ENCODE data around the gene FAR1.

DNA sequence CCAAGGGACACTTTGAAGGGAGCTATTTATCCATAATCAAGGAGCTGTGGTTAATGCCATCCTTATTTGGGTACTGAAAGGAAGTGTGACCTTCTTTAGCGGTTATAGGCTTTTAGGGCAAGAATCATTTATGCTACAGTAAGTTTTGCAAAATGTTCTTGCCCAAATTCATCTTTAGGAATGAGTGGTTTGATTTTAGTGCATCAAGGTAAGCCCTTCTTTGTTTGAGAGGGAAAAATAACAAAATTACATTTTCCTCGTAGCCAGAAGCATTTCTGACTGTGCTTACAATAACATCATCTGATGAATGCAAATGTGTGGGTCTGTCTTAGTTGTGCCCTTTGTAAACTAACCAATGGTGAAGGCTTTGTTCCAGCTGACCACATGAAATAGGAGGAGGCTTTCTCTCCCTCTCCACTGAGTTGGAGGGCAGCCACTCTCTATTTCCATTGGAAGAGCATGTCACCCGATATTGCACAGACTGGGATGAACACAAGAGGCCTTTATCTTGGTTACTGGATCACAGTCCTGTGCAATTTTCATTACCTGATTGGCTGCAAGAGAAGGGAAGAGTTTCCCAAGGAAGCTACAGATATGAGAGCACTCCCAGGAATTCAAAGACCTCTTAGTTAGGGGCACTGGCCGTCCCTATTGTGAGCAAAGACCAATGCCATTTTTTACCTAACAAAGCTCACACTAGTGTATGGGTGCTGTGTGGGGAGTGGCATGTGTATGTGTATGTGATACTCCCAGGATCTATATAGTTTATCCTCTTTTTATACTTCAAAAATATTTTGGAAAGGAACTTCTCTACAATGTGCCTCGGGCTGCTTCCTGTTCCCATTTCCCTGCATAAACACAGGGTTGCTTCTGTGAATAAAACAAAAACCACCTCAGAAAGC, 126.2 kb downstream of the RASSF10 start:
- RRBS = no CpG with 5 or more reads among the region's 5 CpGs

- RRBS = no CpG with 5 or more reads among the region's 7 CpGs
Measured at GRCh38 chr11:13140349-13141031, 131.4 kb downstream of the RASSF10 start.

GRCh38 chr11:13278415-13279005, 920 bp downstream of the BMAL1 start:
- RRBS = 2% methylated on average over 6 of the region's 57 CpGs

DNA sequence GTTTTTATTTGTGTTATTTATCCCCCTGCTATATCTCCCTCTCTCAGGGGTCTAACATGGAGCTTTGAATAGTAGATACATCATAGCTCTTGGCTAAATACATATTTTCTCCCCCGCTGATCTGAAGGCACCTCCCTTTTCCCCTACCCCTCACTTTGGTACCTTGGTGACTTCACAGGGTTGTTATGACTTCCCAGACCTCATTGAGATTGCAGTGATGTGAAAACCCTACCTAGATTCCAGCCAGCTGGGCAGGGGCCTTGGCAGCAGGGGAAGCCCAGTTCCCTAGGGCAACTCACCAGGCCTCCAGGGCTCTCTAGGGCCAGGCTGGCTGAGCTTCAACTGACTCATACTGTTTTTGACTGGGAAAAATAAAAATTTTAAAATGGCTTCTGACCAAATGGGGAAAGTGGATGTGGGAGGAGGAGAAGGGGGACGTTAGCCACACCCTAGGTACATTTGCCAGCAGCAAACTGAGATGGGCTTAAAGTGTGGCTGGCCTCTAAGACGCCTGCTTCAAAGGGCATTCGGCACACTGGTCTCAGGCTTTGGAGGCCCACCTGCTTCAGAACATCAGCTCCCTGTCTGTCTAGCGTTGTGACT, 38.9 kb downstream of the BMAL1 start:
- RRBS = no CpG with 5 or more reads among the region's 5 CpGs

- RRBS = no CpG with 5 or more reads among the region's 7 CpGs
Measured at GRCh38 chr11:13354290-13354857, 76.8 kb downstream of the BMAL1 start.

DNA sequence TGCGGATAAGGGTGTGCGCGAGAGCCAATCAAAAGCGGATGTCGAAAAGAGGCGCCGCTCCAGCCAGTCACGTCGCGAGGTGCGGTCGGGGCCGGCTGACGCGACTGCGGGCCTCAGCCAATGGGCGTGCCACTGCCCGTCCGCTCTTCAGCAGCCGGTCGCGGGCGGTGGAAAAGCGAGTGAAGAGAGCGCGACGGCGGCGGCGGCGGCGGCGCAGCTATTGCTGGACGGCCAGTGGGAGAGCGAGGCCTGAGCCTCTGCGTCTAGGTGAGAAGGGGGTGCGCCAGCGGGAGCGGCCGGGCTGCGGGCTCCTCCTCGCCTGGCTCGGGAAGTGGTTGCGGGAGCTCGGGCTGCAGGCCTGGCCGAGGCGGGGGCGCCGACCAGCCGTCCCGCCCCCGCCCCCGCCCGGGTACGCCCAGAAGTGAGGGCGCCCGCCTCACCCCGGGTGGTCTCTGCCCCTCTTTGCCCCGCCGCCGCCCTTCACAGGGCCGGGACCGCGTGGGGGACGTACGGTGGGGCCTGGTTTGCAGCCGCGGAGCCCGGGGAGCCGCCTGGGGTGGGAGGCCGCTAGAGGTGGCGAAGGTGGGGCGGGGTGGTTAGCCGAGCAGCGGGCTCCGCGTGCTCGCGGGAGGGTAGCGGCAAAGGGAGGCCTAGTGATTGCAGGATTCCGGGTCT, at the start of gene FAR1:
FAR1 (plus strand) TSS at position 129 of the 675 bp plus-strand sequence.
- RRBS = 1% methylated on average over 21 of the region's 81 CpGs

DNA sequence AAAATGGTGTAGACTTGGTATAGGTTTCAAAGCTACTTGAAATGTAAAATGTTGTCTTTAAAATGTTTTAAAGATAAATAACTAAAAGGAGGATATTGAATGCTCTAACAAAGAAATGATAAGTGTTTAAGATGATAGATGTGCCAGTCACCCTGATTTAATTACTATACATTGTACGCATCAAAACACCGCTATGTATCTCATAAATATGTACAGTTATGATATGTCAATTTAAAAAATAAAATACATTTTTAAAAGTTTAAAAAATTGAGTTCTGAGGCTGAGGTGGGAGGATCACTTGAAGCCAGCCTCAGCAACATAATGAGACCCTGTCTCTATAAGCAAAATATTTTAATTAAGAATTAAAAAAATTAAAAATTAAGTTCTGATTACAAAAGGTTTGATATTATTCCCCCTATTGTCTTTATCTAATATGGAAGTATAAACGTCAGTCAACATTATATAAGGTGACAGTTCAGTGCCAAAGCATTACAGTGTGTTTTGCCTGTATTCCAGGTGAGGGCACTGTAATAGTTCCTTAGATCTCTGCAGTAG, 32.8 kb downstream of the FAR1 start:
- RRBS = no CpG with 5 or more reads among the region's 3 CpGs

DNA sequence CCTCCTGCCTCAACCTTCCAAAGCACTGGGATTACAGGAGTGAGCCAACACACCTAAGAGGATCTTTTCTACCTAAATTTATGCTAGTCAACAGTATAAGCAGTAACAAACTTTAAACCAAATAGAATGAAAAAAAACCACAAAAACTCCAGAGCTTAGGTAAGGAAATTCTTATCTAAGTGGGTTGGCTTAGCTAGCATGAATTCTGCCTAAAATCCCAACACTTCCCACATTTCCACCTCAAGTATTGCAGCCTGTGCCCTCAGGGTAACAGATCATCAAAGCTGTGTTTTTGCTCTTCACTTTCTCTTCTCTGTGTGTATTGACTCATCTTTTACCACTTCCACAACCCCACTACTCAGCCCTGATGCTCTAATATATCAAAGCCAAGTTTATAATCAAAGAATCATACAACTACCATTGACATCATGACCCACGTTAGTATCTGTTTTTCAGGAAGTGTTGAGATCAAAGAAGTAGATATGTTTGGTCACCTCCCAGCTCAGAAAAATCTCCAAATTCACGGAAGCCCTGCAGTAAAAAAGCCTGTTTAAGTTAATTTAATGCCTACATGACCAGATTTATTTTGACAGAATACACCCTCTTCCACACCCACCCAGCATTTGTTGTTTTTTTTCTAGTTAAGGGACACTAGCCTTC, 93.5 kb upstream of the SPON1 start:
- RRBS = no CpG with 5 or more reads among the region's 2 CpGs

DNA sequence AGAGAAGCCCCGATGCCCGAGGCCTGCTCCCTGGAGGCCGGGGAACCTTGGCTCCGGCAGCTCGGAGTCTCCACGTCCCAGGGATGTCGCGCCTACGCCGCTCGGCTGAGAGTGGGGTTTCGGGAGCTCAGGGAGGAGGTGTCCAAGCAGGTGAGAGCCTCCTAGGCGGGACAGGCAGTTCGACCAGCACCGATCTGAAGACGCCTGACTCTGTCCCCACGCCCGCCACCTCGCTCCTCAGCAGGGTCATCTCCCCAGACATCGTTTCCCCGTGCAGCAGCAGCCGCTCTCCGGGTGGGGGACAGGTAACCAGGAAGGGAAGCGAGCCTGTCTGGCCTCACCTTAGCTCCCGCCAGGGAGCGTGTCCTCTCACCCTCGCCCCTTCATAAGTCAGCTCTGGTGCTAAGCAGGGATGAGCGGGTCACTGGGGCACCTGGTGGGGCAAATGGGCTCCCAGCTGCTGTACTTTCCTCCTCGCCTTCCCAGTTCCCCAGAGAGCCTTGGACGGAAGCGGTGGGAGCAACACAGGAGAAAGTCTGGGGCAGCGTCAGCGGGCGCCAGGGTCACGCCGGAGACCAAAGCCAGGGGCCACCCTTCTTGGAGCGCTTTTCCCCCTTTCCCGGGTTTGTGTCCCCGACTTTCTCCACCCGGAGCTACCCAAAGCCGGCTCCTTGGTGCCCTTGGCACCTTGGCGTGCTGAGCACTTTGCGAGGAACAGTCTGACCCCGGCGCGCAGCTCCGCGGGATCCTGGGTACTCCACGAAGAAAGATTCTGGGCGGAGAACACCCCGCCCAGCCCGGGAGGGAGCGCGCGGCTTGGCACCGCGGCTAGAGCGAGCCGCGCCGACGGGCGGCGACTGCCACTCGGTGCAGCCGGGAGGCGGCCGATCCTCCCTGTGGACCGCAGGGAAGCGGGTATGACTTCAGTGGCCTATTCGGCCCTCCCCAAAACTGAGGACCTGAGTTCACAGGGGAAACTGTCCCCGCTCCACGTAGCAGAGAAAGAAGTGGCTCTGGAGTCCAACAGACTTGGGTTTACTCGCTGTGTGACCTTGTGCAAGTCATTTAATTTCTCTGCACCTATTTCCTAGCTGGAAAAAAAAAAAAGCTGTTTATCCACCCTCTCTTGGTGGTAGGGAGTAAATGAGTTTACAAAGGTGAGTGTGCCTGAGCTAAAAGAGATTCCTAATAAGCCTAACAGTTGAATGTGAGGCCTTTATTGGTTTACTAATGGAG, 1.8 kb downstream of the SPON1 start:
- RRBS = 1% methylated on average over 27 of the region's 74 CpGs

GRCh38 chr11:14336762-14337764, 21.9 kb downstream of the RRAS2 start:
- RRBS = no CpG with 5 or more reads among the region's 5 CpGs

- RRBS = no CpG with 5 or more reads among the region's 4 CpGs
Measured at GRCh38 chr11:14341892-14342511, 17.0 kb downstream of the RRAS2 start.

GRCh38 chr11:14357610-14358747, 1.0 kb downstream of the RRAS2 start:
- RRBS = 1% methylated on average over 21 of the region's 80 CpGs

GRCh38 chr11:14362462-14362947, 3.5 kb upstream of the RRAS2 start:
- RRBS = no CpG with 5 or more reads among the region's 2 CpGs

- RRBS = no CpG with 5 or more reads among the region's 5 CpGs
Measured at GRCh38 chr11:14484987-14485502, 14.6 kb downstream of the COPB1 start.

DNA sequence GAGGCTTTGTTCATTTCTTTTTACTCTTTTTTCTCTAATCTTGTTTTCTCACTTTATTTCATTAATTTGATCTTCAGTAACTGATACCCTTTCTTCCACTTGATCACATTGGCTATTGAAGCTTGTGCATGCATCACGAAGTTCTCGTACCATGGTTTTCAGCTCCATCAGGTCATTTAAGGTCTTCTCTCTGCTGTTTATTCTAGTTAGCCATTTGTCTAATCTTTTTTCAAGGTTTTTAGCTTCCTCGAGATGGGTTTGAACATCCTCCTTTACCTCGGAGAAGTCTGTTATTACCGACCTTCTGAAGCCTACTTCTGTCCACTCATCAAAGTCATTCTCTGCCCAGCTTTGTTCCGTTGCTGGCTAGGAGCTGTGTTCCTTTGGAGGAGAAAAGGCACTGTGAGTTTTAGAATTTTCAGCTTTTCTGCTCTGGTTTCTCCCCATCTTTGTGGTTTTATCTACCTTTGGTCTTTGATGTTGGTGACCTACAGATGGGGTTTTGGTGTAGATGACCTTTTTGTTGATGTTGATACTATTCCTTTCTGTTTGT, 44.1 kb upstream of the PDE3B start:
- RRBS = no CpG with 5 or more reads among the region's 6 CpGs

DNA sequence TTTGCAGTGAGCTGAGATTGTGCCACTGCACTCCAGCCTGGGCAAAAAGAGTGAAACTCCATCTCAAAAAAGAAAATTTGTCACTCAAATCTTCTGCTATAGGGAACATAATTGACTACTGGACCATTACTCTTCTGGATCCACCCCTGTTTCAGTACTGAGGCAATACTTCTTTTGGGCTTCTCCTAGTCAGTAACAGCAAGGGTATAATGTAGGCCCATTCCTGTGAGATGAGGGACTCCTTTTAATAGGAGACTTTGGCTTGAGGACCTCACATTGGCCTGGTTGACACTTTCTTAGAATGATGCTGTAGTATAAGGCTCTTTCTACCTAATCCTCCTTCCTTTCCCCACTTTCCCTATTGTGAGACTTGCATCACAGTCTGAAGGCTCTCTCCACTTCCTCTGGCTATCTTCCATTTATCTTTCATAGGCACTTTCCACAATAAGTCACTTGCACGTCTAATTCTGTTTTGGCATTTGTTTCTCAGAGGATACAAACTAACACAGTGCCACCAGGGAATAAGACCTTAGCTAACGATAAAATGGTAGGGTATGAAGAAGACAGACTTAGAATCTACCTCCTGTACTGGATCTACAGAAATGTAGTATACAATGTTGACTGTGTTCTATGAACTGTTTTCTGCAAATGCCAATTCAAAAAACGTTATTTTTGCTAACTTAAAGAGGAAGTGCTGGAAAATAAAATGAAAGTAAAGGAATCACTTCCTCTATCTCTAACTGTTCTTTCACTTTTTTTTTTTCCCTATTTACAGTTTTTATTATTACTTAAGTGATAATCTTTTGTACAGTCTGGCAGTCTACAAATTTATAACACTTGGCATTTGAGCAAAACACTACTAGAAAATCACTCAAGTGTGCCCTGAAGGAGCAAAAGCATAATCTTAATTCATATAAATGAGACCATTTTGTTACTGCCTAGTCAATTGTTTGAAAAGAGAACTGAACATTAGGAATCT, 17.9 kb upstream of the PDE3B start:
- RRBS = no CpG with 5 or more reads among the region's 3 CpGs

- RRBS = no CpG with 5 or more reads among the region's 2 CpGs
Measured at GRCh38 chr11:14690473-14690986, 46.9 kb downstream of the PDE3B start.

GRCh38 chr11:14867315-14867961, 24.6 kb downstream of the CYP2R1 start:
- RRBS = no CpG with 5 or more reads among the region's 2 CpGs

- RRBS = no CpG with 5 or more reads among the region's 2 CpGs
Measured at GRCh38 chr11:14872899-14873582, 19.0 kb downstream of the CYP2R1 start.

- RRBS = no CpG with 5 or more reads among the region's 14 CpGs
Measured at GRCh38 chr11:14974690-14975083, 2.5 kb upstream of the CALCA start.